Melanocyte of skin (primary cell): ENCODE measurements around a stretch of chr17.

DNA sequence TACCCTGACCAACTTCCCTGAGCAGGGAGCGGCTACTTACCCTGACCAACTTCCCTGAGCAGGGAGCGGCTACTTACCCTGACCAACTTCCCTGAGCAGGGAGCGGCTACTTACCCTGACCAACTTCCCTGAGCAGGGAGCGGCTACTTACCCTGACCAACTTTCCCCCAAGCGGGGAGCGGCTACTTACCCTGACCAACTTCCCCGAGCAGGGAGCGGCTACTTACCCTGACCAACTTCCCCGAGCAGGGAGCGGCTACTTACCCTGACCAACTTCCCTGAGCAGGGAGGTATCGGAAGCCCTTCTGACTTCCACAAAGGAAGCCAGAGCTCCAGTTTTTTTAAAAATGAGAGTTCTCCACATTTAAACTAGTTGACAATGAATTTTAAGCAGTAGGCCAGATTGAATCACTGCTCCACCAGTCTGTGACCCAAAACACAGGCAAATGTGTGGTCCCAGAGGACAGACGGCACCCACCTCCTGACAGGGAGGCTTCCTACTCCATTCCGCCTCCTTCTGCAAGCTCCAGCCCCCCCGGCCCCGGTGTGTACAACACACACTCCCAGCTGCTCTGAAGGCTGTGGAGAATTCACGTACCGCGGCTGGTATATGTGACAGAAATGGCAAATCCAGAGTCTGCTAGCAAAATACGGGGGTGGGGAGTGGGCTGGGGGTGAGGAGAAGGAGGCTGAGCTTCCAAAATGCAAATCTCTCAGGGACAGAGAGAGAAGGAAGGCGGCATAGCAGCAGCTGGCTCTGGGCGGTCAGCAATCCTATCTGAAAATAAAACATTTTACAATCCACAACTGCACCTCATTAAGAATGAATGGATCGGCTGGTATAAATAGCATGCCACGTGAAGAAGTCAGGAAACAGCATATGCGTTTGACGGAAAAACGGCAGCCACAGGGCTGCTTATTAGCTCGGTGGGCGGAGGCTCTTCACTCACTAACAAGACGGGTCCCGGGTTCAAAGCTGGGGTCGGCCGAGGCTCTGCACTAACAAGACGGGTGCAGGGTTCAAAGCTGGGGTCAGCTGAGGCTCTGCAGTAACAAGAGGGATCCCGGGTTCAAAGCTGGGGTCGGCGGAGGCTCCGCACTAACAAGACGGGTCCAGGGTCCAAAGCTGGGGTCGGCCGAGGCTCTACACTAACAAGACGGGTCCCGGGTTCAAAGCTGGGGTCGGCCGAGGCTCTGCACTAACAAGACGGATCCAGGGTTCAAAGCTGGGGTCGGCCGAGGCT is 53.1 kb upstream of the DOC2B start:
- CAGE, long polyA plus RNA, 2 experiments: no peak in any of the 2 experiments

DNA sequence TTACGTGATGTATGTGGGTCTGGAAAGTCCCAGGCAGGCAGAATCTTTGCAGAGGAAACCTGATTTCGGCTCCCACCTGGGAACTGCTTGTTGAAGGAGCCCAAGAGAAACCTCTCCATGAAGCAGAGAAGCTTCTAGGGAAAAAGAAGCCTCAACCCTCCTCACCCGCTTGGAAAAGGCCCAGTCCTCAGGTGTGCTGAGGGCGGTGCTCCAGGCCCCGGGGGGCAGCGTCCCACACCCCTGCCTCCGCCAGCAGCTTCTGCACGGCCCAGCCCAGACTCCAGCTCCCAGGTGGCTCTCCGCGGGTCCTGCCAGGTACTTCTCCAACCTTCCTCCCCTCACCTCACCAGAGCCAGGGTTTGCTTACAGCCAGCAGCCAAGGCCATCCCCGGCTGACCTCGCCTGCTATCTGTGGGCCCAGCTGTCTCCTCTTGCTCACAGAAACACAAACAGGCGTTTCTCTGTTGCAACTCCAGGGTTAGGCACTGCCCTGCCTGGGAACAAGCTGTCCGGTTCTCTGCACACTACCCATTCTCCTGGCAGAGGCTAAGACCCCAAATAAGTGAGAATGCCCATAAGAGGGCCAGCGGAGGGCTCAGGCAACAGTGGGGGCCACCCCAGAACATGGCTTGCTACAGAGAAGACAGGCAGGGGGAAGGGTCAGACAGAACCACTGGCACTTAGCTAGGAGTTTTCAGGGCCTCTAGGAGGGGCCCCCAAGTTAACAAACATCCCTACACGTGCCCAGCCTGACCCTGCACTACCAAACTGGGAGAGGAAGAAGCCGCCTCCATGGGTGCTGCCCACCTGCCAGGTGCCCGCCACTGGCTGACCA is 13.7 kb downstream of the RPH3AL start:
- CAGE, long polyA plus RNA, 2 experiments: no peak in any of the 2 experiments

- CAGE, long polyA plus RNA, 2 experiments: no peak in any of the 2 experiments
These were observed 2.4 kb upstream of the RPH3AL start for GRCh38 chr17:354843-355493.

GRCh38 chr17:410836-411516 is 851 bp downstream of the C17orf97 start:
- CAGE, long polyA plus RNA, 2 experiments: no peak in any of the 2 experiments

GRCh38 chr17:489722-490660 is 79.9 kb downstream of the C17orf97 start:
- CAGE, long polyA plus RNA, 2 experiments: no peak in any of the 2 experiments

DNA sequence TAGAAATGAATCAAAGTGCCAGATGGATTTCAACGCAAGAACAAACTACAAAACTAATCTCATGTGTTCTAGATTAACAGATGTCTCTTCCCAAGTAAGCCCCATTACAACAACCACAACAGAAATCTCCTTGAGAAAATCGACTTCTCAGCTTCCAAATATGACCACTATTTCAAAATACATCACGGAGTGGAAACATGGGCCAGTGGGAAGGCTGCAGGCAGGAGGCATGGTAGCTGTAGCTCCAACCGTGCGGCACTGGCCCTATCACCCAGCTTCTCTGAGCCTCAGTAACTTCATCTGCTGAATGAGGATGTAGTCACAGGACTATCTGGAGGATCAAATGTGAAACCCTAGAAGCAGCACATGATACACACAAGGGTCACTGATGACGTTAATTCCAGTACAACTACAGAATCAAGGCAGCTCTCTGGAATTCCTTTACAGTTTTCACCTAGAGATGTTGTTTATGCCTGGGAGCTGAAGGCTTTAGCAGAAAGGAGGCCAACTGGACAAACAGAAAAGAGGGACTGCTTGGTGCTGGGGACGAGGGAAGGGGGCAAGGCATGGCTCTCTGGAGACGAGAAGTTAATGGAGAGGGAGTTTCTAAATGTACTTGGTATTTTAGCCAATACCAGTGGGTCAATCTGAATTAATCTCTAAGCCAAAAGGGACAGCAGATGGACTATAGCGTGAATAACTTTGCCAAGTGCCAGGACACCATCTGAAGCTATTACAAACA is 112.1 kb downstream of the VPS53 start:
- CAGE, long polyA plus RNA, 2 experiments: no peak in any of the 2 experiments

DNA sequence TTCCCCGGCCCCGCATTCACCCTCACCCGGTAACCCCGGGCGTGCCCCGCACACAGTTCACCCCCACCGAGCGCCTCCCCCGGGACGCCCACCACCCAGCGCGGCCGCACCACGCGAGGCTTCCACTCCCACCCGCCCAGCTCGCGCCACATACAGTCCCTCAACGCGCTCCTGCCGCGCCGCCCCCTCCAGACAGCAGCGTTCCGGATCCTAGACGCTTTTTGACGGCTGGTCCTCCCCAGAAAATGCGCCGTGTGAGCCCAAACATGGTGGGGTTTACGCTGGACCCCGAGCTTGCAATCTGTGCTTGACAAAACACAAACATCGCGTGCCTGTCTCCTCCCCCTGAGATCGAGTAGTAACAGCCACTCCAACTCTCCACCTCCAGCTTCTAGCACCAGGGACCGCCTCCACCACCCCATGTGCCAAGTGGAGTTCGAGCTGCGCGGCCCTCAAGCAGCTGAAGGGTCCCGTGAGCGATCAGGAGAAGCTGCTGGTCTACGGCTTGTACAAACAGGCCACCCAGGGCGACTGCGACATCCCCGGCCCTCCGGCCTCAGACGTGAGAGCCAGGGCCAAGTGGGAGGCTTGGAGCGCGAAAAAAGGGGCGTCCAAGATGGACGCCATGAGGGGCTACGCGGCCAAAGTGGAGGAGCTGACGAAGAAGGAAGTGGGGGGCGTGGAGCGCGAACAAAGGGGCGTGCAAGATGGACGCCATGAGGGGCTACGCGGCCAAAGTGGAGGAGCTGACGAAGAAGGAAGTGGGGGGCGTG is 586 bp upstream of the GEMIN4 start:
- CAGE, long polyA plus RNA, 2 experiments: no peak in any of the 2 experiments

DNA sequence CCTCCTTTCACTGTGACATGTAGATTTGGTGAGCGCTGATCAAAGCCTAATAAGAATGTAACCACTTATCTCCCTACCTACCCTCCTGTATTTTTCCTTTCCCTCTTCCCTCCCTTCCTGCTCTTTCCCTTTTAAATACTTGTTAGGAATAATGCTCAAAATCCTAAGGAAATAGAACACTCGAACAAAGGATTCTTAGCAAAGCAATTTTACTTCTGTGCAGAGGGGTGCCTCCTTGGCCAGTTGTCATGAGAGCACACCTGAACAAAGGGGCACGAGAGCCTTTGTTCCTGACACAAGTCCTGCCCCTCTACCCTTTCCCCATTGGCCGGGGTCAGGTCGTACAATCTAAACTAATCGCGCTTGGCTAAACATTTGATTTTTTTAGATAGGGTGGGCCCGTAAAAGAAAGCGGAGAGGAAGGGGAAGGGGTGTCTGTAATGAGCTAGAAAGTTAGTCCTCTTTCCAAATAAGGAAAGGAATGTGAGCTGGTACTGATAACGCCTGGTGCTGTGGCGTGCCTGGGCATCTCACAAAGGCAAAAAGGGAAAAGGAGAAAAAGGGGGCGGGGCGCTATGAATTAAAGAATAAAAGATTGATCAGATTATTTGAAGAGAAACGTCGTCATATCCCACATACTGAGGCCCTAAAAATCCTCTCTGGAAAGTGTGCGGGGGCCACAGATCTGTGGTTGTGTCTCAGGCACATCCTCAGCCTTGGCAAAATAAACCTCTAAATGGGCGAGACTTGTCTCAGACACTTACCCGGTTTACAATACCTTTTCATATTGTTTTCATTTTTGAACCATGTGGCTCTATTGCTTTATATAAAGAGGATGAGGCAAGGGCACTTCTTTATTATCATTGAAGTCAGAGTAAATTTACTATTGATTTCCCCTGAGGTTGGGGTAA is 4.1 kb upstream of the GEMIN4 start:
- CAGE, long polyA plus RNA, 2 experiments: no peak in any of the 2 experiments

- CAGE, long polyA plus RNA, 2 experiments: no peak in any of the 2 experiments
These were observed 69.9 kb downstream of the NXN start for GRCh38 chr17:909674-910027.

- CAGE, long polyA plus RNA, 2 experiments: no peak in any of the 2 experiments
These were observed 4.3 kb downstream of the TIMM22 start for GRCh38 chr17:1001184-1001622.

DNA sequence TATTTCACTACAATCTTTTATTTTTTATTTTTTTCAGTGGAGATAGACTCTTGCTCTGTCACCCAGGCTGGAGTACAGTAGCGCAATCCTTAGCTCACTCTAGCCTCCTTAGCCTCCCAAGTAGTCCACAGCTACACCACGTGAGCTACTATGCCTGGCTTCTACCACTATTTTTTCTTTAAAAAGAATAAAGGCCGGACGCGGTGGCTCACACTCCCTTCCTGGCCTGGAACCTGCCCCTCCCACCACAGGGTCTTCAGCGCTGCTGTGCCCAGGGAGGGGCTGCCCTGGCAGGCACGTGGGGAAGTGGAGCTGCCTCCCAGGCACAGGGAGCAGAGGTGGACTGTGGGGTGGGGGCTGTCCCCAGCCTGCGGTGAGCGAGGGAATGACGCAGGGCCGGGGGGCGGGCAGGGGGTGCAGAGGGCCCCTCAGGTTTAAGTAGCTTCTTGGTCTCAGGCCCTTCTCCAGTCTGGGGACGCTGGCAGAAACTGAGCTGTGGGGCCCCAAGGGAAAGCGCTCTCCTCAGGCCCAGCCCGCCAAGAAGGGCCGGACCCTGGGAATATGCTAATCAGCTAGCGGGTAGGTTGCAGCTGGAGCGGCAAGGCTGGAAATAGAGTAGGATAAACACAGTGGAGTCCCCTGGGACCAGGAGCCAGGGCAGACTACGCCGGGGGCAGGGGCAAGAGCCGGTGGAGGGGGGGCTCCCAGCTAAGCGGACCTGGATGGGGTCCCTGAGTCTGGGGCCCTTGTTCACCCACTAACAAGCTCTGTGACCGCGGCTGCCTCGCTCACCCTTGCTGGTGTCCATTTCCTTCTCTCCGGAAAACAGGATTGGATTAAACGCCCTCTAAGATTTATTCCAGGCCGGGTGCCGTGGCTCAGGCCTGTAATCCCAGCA is 46.8 kb downstream of the TIMM22 start:
- CAGE, long polyA plus RNA, 2 experiments: no peak in any of the 2 experiments

DNA sequence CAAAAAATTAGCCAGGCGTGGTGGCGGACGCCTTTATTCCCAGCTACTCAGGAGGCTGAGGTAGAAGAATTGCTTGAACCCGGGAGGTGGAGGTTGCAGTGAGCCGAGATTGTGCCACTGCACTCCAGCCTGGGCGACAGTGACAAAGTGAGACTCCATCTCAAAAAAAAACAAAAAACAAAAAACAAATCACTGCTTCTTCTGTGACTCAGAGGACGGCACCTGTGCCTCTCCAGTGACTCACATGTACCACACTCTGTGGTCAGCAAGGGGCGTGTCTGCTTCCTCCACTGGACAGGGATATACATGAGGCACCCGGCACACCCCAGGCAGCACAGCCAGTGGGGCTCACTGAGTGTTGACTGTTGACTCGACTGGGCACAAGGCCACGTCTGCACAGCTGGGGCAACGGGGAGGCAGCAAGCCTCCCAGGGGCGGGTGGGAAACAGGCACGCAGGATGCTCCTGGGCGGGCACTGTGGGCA is 63.9 kb downstream of the TIMM22 start:
- CAGE, long polyA plus RNA, 2 experiments: no peak in any of the 2 experiments

GRCh38 chr17:1078619-1079419 is 81.9 kb downstream of the TIMM22 start:
- CAGE, long polyA plus RNA, 2 experiments: no peak in any of the 2 experiments

DNA sequence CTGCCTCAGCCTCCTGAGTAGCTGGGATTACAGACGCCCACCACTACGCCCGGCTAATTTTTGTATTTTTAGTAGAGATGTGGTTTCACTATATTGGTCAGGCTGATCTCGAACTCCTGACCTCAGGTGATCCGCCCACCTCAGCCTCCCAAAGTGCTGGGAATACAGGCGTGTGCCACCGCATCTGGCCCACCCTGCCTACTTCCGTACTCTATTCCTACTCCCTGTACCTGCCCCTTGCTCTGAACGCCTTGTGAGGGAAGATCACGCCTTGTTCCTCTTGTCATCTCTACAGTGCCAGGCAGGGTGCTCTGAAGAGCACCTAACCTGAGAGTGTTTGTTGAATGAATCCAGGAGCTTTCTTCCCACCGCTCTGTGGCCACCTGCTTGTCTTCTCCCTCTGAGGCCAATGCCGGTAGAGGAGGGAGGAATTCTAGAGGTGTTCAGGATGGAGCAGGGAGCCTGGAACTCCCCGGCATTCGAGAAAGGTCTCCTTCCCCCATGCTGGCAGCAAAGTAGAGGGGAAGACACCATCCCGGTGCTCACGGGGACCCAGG is 73.1 kb downstream of the ABR start:
- CAGE, long polyA plus RNA, 2 experiments: no peak in any of the 2 experiments

GRCh38 chr17:1111223-1112233 is 68.3 kb downstream of the ABR start:
- CAGE, long polyA plus RNA, 2 experiments: no peak in any of the 2 experiments

- CAGE, long polyA plus RNA, 2 experiments: no peak in any of the 2 experiments
These were observed 684 bp downstream of the ABR start for GRCh38 chr17:1179193-1179401.

DNA sequence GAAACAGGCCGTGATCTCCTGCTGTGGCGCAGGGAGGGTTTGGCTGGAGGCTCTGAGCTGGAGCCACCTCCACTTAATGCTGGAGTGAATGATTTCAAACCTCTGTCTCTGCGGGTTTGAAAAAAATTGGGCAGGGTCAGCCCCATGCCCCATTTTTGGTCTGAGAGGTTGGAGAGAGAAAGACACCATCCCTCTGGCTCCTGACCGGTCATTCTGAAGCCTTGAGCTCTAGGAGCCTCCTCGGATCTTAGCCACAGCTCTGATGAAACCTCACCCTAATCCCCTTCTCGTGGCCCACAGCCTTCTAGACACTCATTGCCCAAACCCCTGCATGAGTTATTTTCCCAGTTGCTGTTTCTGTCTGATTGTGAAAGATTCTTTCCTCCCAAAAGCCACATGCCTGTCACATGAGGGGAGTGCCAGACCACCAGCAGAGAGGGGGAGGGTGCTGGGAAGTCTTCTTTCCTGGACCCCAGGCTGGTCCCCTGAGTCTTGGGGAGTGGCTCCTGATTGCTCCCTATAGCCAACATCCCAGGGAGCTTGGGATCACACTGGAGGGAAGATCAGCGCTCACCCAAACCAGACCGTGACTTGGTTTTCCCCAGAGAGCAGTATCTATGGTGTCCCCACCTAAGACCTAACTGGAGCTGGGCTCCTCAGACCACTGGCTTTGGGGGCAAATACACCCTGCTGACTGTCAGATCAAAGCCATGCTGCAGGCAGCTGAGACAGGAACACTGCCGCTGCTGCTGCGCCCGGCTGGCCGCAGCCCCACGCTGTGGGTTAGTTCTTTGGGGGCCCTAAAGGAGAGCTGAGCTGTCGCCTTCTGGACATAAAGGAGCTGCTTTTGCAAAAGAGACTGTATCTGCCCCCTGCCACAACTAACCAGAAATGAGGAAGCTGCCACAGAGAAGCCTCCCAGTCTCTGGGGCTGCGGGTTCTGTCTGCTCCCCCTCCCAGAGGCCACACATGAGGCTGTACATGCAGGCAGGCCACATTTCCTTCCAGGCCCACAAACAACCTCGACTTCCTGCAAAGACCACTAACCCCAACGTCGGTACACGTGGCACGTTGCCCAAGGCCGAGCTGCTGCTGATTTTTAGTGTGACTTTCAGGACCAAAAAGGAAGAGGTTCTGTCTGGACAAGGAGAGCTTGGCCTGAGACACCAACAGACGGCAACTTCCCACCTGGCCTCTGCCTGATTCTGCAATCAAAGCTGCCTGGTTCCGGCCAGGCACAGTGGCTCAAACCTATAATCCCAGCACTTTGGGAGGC is 17.9 kb upstream of the ABR start:
- CAGE, long polyA plus RNA, 2 experiments: no peak in any of the 2 experiments

- CAGE, long polyA plus RNA, 2 experiments: no peak in any of the 2 experiments
These were observed 40.7 kb upstream of the BHLHA9 start for GRCh38 chr17:1229426-1230010.

- CAGE, long polyA plus RNA, 2 experiments: no peak in any of the 2 experiments
These were observed 9.9 kb downstream of the CRK start for GRCh38 chr17:1446162-1446554.

GRCh38 chr17:1455060-1455794 is 805 bp downstream of the CRK start:
- CAGE, long polyA plus RNA, 2 experiments: no peak in any of the 2 experiments